Liver (tissue), 9 donors: Measurements from ENCODE around the genes NPC1L1, NACAD and IGFBP3.

GRCh38 chr7:44194165-44194487, 4.9 kb upstream of the GCK start:
- PRO-cap, 5 experiments, result no peak in any of the 5 experiments
- RAMPAGE, long total RNA, 2 experiments, result no peak in any of the 2 experiments
- RRBS, result no CpG with 5 or more reads among the region's 2 CpGs

GRCh38 chr7:44264167-44264858, 61.1 kb downstream of the CAMK2B start:
- PRO-cap, 5 experiments, result no peak in any of the 5 experiments
- RAMPAGE, long total RNA, 2 experiments, result no peak in any of the 2 experiments
- RRBS, result no CpG with 5 or more reads among the region's 11 CpGs

DNA sequence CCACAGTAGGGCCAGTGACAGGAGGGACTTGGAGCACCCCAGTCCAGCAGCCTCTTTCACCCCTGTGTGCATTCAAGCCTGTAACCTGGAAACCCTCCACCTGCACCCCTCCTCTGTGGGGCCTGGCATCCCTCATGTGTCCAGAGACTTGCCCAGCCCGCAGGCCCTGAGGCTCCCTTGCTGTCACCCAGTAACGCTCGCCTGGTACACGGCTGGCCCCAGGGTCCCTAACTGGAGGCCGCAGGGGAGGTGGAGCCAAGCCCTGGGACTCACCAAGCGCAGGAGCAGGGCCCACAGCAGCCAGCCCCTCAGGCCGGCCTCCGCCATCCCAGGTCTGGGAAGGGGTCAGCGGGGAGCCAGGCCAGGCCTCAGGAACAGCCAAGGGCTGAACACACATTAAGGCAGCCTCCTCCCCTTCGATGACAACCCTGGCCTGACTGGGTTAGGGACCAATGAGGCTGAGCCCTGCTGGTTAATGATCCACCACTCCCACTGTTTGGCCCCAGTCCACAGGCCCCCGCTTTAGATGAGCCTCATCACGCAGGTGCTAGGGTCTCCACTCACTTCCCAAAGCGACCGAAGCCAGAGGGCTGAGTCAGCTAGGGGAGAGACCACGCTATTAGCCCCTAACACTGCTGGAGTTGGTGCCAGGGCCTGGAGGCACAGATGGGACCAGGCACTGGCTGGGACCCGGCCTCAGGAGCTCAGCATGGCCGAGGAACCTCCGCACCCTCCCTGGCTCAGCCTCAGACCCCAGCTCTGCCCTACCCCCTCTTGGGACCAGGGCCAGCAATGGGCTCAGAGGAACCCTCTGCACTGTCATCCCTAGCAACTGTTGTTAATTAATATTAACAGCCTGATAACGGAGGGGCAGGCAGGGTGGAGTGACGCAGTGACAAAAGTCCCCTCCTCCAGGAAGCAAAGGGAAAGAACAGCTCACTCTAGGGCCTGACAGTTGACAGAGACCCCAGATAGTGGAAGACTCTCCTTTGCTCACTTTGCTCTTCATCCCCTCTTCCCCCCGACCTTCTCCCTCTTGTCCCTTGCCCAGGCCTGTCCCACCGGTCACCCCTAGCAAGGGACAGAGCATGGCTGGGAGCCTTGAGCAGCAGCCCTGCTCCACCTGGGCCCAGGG, at the start of gene NPC1L1:
NPC1L1 (minus strand) TSS at position 398 of the 1,135 bp plus-strand sequence.
- PRO-cap, 5 experiments, result peak in 5 of 5 experiments; most common plus-strand start position 525 of the sequence (in 2); most common minus-strand start position 336 of the sequence (in 4)
- RAMPAGE, long total RNA, 2 experiments, result start-site peak on the minus strand in 1 of 2 experiments, centred at position 356 of the sequence, 920 reads per replicate
- RRBS, result no CpG with 5 or more reads among the region's 22 CpGs

GRCh38 chr7:44605624-44605895, 867 bp upstream of the OGDH start:
- PRO-cap, 5 experiments, result no peak in any of the 5 experiments
- RAMPAGE, long total RNA, 2 experiments, result no peak in any of the 2 experiments
- RRBS, result no CpG with 5 or more reads among the region's 13 CpGs

DNA sequence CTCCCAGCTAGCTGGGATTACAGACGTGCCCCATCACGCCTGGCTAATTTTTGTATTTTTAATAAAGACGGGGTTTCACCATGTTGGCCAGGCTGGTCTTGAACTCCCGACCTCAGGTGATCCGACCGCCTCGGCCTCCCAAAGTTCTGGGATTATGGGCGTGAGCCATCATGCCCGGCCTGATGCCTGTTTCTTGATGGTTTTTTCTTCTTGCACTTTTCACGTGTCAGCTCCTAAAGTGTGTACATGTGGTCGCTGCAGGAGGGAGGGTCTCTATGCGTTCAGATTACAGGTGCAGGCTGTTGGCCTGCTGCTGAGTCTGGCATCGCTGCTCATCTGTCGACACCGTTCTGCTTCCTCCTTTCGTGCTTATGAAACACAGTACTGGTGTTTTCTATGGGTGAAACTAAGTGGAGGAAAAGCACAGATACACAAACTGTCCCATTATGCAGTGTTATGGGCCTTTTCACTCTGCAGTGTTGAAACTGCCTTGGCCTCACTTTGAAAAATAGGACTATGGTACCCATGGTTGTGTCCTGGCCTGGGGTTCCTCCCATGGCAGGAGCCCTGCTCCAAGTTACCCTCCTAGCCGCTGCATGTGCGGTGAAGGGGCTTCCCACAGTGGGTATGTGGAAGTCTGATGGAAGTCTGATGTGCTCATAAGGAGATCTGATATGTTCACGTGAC, 23.4 kb downstream of the OGDH start:
- PRO-cap, 5 experiments, result no peak in any of the 5 experiments
- RAMPAGE, long total RNA, 2 experiments, result no peak in any of the 2 experiments
- RRBS, result no CpG with 5 or more reads among the region's 19 CpGs

GRCh38 chr7:44639037-44639588, 32.7 kb downstream of the OGDH start:
- PRO-cap, 5 experiments, result peak in 1 of 5 experiments; most common plus-strand start chr7:44639448 (in 1)
- RAMPAGE, long total RNA, 2 experiments, result no peak in any of the 2 experiments
- RRBS, result no CpG with 5 or more reads among the region's 1 CpG

GRCh38 chr7:44912820-44913409, 27.6 kb upstream of the PURB start:
- PRO-cap, 5 experiments, result no peak in any of the 5 experiments
- RAMPAGE, long total RNA, 2 experiments, result no peak in any of the 2 experiments
- RRBS, result no CpG with 5 or more reads among the region's 6 CpGs

DNA sequence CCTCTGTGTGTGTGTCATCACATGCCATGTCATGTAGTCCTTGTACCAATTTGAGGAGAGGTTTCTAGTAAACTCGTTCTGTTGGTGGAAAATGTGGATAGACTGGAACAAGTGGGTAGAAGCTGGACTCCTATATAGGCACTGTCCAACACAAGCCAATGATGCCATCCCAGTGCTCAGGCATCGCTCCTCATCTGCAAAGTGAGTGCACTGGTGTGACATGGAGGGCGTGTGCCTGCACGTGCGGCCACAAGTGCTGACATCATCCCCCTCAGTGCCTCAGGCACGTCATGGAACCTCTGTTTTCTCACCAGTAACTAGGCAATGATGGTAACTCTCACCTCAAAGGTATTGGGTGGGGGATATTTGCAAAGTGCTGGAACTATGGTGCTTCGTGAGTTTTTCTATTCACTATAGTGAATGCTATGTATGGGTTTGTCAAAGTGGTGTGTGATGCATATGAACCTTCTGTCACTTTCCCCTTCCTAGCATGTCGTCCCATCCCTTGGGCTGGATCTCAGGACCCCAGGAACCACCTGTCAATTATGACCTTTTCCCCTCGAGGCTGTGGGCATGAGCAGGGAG, 19.2 kb downstream of the MYO1G start:
- PRO-cap, 5 experiments, result no peak in any of the 5 experiments
- RAMPAGE, long total RNA, 2 experiments, result no peak in any of the 2 experiments
- RRBS, result no CpG with 5 or more reads among the region's 9 CpGs

GRCh38 chr7:44967872-44968417, 10.9 kb downstream of the MYO1G start:
- PRO-cap, 5 experiments, result no peak in any of the 5 experiments
- RAMPAGE, long total RNA, 2 experiments, result no peak in any of the 2 experiments
- RRBS, result no CpG with 5 or more reads among the region's 9 CpGs

GRCh38 chr7:44980356-44980595, 1.5 kb upstream of the MYO1G start:
- PRO-cap, 5 experiments, result no peak in any of the 5 experiments
- RAMPAGE, long total RNA, 2 experiments, result no peak in any of the 2 experiments
- RRBS, result no CpG with 5 or more reads among the region's 2 CpGs

DNA sequence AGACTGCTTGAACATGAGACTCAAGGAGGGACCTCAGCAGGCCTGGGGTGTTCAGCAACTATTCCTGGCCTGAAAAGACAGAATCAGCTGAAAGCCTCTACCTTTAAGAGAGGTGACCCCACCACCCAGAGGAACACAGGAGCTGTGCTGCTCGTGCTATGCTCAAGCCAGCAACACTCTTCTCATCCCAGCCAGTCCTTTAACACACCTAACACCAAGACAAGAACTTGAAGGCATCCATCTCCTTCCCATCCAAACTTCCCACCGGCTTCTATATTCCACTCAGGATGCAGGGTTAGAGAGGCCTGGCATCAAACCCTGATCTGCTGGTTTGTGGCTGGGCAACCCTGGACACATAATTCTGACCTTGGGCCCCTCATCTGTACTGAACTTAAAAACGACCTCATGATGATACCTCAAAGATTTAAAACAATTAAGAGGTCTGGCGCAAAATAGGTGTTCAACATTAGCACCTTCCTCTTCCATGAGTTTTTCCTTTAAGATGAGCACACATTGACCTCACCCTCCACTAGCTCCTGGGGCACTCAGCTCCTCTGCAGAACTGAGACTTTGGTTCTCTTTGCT, 5.6 kb upstream of the MYO1G start:
- PRO-cap, 5 experiments, result no peak in any of the 5 experiments
- RAMPAGE, long total RNA, 2 experiments, result no peak in any of the 2 experiments
- RRBS, result no CpG with 5 or more reads among the region's 4 CpGs

DNA sequence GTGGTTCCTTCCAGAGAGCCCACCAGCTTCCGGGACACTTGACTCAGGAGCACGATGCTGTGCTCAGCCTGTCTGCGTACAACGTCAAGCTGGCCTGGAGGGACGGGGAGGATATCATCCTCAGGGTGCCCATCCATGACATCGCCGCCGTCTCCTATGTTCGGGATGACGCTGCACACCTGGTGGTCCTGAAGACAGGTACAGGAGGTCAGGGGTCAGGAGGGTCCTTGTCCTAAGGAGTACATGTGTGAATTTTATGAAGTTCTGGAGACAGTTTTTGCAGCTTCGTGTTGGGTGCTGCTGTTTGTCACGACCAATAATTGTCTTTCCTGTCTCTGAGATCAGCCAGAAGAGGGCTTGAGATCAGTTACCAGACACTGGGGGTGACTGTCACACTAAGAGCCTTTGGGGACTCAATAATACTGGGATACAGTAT, 24.3 kb downstream of the NACAD start:
- PRO-cap, 5 experiments, result no peak in any of the 5 experiments
- RAMPAGE, long total RNA, 2 experiments, result no peak in any of the 2 experiments
- RRBS, result 98% methylated on average over 1 of the region's 12 CpGs

GRCh38 chr7:45088457-45089919, at the start of gene NACAD:
Gene NACAD, minus strand, starts transcription at chr7:45088969.
- PRO-cap, 5 experiments, result peak in 1 of 5 experiments; most common minus-strand start chr7:45088969 (in 1)
- RAMPAGE, long total RNA, 2 experiments, result no peak in any of the 2 experiments
- RRBS, result 7% methylated on average over 12 of the region's 96 CpGs

GRCh38 chr7:45691037-45691422, 116.9 kb downstream of the ADCY1 start:
- PRO-cap, 5 experiments, result peak in 4 of 5 experiments; most common minus-strand start chr7:45691289 (in 3)
- RAMPAGE, long total RNA, 2 experiments, result no peak in any of the 2 experiments
- RRBS, result no CpG with 5 or more reads among the region's 5 CpGs

- PRO-cap, 5 experiments, result no peak in any of the 5 experiments
- RAMPAGE, long total RNA, 2 experiments, result no peak in any of the 2 experiments
- RRBS, result no CpG with 5 or more reads among the region's 3 CpGs
Measured at GRCh38 chr7:45727546-45727966, 145.3 kb downstream of the CCDC201 start.

GRCh38 chr7:45744348-45744988, 128.4 kb downstream of the CCDC201 start:
- PRO-cap, 5 experiments, result no peak in any of the 5 experiments
- RAMPAGE, long total RNA, 2 experiments, result no peak in any of the 2 experiments
- RRBS, result no CpG with 5 or more reads among the region's 2 CpGs

DNA sequence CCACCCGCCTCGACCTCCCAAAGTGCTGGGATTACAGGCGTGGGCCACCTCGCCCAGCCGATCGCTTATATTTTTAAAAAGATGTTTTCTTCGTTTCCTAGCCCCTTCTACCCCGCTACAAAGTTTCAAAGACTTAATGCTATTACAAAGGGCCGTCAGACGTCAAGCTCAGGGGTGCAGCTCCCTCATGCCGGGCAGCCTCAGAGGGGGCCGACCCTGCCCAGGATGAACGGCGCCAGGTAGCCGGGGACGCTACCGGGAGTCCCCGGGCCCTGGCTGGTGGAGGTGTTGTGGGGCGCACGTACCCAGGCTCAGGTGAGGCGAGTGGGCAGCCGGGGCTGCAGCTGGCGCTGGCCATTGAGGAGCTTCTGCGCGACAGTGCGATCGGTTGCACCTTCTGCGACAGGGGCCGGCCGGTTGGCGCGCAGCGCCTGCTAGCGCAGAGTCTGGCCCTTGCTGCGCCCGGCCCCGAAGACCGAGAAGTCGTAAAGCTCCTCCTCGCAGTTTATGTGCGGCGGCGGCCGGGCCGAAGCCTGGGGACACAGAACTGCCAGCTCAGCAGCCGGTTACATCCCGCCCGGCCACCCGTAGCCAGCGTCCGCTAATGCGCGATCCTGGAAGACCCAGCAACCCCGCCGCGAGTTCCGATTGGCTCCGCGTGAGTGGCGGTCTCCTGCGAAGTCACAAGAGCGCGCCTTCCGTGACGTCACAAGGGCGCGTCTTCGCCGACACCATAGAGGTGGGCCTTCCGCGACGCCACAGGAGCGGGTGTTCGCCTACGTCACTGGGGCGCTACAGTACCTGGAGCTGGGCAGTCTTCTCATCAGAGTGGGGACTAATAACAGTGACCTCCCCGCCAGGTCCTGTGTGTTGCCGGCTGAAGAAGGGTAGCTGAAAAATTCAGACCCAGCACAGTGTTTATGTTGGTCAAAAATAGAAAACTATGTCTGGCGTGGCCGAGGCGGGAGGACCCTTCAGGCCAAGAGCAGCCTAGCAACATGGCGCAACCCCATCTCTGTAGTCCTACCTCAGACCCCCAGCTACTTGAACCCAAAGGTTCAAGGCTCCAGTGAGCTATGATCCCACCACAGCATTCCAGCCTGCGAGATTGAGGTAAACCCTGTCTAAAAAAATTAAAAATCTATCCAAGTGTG, 104.2 kb downstream of the CCDC201 start:
- PRO-cap, 5 experiments, result peak in 5 of 5 experiments; most common plus-strand start position 826 of the sequence (in 5); most common minus-strand start position 603 of the sequence (in 2)
- RAMPAGE, long total RNA, 2 experiments, result start-site peak on the plus strand in 1 of 2 experiments, centred at position 758 of the sequence, 15 to 30 reads per replicate
- RRBS, result 4% methylated on average over 4 of the region's 83 CpGs

- PRO-cap, 5 experiments, result peak in 5 of 5 experiments; most common plus-strand start chr7:45921411 (in 3); most common minus-strand start chr7:45921272 (in 5)
- RAMPAGE, long total RNA, 2 experiments, result no peak in any of the 2 experiments
- RRBS, result 3% methylated on average over 46 of the region's 134 CpGs
Measured at GRCh38 chr7:45920479-45921621, at the start of gene IGFBP3. Gene IGFBP3, minus strand, starts transcription at chr7:45921272.

- PRO-cap, 5 experiments, result peak in 1 of 5 experiments; most common plus-strand start chr7:46154229 (in 1); most common minus-strand start chr7:46154141 (in 1)
- RAMPAGE, long total RNA, 2 experiments, result no peak in any of the 2 experiments
- RRBS, result no CpG with 5 or more reads among the region's 4 CpGs
Measured at GRCh38 chr7:46153890-46154496, 232.9 kb upstream of the IGFBP3 start.

- PRO-cap, 5 experiments, result no peak in any of the 5 experiments
- RAMPAGE, long total RNA, 2 experiments, result no peak in any of the 2 experiments
- RRBS, result no CpG with 5 or more reads among the region's 3 CpGs
Measured at GRCh38 chr7:46558642-46559315, 637.7 kb upstream of the IGFBP3 start.